UCH-1 (cell line): ENCODE measurements around a stretch of chr10.

- RRBS = no CpG with 5 or more reads among the region's 7 CpGs
Observed at GRCh38 chr10:124034055-124034644, 59.2 kb downstream of the CHST15 start.

DNA sequence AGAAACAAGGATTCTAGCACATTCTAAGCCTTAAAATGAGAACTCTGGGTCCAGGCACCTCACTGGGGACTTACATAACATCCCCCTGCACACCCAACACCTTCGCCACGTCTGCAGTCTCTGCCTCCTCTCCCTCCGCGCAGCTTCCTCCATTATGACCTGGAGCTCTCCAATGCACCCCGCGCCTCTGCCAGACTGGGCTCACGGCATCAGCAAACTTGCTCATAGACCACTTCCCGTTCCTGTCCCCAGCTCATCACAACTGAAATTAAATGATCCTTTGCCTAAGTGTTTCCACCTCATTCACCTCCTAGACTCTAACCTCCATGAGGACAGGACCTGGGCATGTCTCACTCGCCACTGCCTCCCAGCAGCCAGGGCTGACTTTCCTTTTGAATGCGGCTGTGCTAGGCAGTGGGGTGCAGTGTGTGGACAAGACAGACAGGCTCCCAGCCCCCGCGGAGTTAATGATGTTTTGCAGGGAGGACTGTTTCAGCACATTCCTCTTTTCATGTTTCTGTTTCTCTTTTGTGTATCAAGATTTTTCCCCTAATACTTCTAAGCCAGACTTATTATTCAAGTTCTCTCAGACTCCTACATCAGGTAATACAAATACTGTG lies 18.8 kb downstream of the CHST15 start:
- RRBS = no CpG with 5 or more reads among the region's 12 CpGs

- RRBS = no CpG with 5 or more reads among the region's 12 CpGs
Observed at GRCh38 chr10:124106061-124106799, 12.8 kb upstream of the CHST15 start.

GRCh38 chr10:124124120-124124497 lies 30.7 kb upstream of the CHST15 start:
- RRBS = no CpG with 5 or more reads among the region's 5 CpGs

DNA sequence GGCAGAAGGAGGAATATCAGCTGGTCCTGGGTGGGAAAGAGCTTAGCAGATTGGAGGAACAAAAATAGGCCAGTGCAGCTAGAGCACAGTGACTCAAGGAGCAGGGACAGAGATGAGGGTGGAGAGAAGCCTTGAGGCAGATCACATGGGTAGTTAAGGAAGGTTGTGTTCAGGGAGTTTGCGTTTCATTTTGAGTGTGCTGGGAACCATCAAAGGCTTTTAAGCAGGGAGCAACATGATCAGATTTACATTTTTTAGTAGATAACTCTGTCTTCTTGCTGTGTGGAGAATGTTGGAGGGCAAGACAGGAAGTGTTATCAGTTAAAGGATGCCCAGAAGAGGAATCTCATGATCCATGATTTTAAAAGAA lies 113.5 kb downstream of the OAT start:
- RRBS = no CpG with 5 or more reads among the region's 1 CpG

DNA sequence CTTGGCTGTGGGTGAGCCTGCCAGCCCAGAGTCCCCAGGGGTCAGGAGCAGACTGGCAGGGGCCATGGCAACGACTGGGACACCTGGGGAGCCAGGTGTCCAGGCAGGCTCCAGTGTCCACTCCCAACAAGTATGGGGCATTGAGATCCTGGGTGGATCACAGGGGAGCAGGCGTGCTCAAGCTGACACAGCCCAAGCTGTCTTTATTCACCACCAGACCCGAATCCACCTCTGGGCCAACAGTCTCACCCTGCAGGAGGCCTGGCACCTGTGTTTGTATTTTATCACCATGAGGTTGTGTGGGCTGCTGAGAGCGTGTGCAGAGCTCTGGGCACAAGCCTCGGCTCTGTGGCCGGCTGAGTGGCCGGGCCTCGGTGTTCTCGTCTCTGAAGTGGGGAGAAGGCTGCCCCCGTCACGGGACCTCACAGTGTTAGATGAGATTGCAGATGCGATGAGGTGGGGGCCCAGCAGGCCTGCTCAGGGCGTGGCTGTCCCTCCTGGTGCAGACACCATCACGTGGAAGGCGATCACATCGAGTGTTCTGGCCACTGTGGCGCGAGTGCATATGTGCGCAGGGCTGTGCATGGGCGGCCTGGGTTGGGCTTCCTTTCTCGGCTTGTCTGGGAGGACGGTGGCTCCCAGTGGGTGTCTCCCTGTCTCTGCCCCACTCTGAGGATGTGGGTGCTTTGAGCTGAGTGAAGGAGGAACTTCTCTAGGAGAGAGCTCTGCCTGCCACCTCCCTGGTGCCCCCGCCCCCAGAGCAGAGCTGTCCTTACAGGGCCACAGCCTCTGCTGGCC lies 82.9 kb downstream of the LHPP start:
- RRBS = no CpG with 5 or more reads among the region's 23 CpGs

- RRBS = no CpG with 5 or more reads among the region's 7 CpGs
Observed at GRCh38 chr10:124557957-124558318, 96.3 kb downstream of the LHPP start.

GRCh38 chr10:124604664-124605469 lies 139.3 kb downstream of the FAM53B start:
- RRBS = no CpG with 5 or more reads among the region's 20 CpGs

- RRBS = no CpG with 5 or more reads among the region's 19 CpGs
Observed at GRCh38 chr10:124615946-124616486, 128.2 kb downstream of the FAM53B start.

GRCh38 chr10:124629365-124630053 lies 114.7 kb downstream of the FAM53B start:
- RRBS = no CpG with 5 or more reads among the region's 11 CpGs

- RRBS = no CpG with 5 or more reads among the region's 26 CpGs
Observed at GRCh38 chr10:124631904-124632609, 112.1 kb downstream of the FAM53B start.

- RRBS = no CpG with 5 or more reads among the region's 19 CpGs
Observed at GRCh38 chr10:124640605-124641279, 103.4 kb downstream of the FAM53B start.

- RRBS = no CpG with 5 or more reads among the region's 26 CpGs
Observed at GRCh38 chr10:124641939-124642743, 102.0 kb downstream of the FAM53B start.

DNA sequence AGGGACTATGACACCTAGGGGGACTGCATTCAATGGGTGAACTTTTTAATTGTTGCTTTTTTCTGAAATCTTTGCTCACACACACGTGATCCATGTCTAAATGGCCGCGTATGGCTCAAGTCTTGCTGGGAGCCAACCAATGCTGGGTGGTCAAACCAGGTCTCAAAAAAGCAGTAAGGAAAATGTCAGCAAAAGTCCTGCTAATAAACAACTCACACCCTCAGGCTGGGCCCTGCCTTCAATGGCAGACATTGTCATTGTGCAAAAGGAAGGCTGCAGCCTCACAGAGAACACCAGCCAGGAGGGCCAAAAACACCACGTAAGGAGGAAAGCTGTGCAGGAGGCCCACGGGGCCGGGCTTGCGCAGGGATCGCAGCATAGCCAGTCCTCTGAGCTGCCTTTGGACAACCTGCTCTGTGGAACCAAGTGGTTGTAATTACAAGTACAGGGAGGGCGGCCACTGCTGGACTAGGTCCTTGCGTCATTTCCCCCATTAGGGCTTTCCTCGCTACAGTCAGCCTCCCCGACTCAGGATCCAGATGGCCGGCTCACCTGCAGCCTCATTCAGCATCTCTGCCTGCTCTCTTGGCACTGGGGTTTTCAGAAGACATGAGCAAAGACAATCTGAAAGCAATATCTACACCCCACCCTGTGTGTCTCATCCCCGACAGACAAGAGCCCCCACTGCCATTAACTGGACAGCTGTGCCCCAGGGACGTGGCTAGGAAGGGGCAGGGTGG lies 66.9 kb downstream of the FAM53B start:
- RRBS = no CpG with 5 or more reads among the region's 15 CpGs

DNA sequence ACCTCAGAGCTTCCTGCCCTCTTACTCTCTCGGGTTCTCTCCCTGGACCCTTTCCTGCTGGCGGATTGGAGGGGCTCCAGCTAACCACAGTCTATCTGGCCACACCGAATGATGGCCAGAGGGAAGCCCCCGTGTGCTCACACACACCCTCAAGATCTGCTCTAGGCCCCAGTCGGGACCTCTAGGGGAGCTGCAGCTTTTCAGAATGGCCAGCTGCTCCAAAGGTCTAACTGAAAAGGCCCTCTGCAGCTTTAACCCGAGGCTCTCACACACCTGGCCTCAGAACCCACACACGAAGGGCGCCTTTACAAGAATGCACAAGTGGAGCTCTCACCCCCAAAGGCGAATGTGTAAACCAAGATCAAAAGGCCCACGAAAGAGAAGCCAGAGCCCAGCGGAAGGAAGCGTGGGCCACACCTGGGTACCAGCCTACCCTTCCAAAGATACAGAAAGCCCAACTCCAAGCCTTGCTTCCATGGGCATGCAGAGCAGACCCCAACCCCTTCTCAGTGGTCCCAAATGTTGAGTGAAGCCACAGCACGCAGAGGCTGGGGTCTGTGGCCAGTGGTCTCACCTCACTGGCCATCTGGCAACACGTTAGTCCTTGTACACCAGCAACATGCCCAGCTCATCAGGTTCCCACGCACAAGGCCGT lies 65.3 kb downstream of the FAM53B start:
- RRBS = no CpG with 5 or more reads among the region's 16 CpGs

DNA sequence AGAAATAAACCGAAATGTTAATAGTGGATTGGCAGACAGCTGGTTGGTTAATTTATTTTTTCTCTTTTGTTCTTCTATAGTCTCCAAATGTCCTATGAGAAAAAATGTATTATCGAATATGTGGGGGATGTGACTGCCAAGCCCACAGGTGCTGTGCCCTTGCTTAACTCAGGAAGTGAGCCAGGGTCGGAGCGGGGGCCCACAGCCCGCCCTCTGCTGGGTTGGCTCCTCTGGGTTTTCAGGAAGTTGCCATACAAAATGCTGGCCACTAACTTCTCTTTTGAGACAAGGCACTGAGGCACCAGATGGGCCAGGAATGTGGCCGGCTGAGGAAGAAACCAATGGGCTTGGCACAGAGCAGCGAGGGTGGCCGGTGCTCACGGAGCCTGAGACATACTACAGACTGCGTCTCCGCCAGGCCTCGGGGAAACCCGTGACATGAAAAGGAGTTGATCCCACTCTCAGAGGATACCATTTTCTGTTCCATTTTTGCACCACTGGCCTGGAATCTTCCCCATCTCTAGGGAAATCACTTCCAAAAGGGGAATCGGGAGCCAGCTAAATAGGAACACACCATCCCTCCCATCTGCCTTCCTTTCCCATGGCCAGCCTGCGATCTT lies 58.9 kb downstream of the FAM53B start:
- RRBS = no CpG with 5 or more reads among the region's 15 CpGs

GRCh38 chr10:124717999-124719118 lies 25.8 kb downstream of the FAM53B start:
- RRBS = no CpG with 5 or more reads among the region's 16 CpGs

GRCh38 chr10:124864302-124865208 lies 62.9 kb downstream of the ABRAXAS2 start:
- RRBS = no CpG with 5 or more reads among the region's 14 CpGs

- RRBS = no CpG with 5 or more reads among the region's 7 CpGs
Observed at GRCh38 chr10:124911552-124912185, 30.3 kb upstream of the ZRANB1 start.

GRCh38 chr10:124995462-124996108 lies 32.3 kb downstream of the CTBP2 start:
- RRBS = no CpG with 5 or more reads among the region's 17 CpGs